Skin of body (tissue), 2 donors: ENCODE measurements around a stretch of chr15.

- RAMPAGE, long total RNA = no peak
These were observed 165.8 kb downstream of the ADAMTSL3 start for GRCh38 chr15:83819667-83820152.

DNA sequence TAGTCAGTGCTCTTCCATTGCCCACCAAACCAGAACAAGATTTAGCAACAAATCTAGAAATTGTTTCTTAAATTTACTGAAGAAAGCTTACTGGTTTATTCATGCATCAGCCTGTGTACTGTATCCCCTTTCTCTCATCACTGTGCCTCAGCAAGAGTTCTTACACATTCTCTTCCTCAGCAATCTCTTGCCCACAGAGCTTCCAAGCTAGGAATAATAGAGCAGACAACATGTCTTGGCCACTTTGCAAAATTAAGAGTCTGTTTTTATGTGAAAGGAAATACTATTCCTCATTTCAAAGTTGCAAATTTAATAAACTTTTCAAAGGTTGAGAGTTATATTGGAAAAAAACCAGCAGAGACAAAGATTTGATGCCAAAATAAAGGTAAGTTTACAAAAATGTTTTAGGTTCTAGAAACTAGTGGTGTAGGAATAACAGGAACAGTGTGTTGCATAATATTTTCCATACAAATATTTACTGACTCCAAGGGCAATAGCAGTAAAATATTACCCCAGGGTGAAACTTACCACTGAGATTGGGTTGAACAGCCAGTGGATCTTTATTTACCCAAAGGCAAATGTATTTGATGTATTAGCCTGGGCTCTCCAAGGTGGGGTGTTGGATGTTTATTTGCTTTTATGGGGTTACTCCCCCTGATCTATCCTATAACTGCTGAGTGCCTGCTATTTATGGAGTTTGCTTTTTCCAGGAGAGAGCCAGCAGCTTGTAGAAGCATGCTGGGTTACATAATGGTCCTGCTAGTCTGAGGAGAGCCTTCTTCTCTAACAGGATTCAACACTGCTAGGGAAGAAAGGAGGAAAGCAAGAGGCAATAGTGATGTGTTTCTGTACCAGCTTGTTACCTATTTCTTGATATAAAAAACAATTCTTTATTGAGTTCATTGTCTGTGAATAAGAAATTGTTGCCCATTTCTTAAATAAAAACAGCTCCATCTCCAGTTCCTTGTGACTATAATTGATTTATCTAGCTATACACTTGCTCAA, 276.8 kb downstream of the ADAMTSL3 start:
- RAMPAGE, long total RNA = no peak

DNA sequence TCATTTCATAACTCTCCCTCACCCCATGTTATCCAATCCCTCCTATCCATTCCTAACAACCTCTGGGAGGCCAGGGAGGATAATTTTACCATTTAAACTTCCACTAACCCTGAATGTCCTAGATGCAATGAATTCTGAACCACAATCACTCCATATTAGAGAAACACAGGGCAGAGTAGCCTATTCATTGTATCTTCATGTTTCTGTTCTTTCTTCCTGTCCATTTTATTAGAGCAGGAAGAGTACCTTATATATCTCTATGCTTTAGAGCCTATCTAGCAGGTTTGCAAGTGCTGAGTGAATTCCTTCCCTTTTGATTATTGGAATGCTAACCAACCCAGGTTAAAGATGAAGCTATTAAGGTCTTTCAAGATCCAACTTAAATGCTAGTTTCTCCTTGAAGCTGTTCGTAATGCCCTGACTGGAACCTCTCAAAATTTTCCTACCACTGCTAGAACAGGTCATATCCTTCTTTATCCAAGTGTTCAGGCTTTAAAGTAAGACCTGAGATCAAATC, 2.4 kb downstream of the SEC11A start:
- RAMPAGE, long total RNA = no peak

GRCh38 chr15:84822326-84822604, 5.1 kb downstream of the ALPK3 start:
- RAMPAGE, long total RNA = no peak

GRCh38 chr15:84826384-84827060, 9.4 kb downstream of the ALPK3 start:
- RAMPAGE, long total RNA = no peak

DNA sequence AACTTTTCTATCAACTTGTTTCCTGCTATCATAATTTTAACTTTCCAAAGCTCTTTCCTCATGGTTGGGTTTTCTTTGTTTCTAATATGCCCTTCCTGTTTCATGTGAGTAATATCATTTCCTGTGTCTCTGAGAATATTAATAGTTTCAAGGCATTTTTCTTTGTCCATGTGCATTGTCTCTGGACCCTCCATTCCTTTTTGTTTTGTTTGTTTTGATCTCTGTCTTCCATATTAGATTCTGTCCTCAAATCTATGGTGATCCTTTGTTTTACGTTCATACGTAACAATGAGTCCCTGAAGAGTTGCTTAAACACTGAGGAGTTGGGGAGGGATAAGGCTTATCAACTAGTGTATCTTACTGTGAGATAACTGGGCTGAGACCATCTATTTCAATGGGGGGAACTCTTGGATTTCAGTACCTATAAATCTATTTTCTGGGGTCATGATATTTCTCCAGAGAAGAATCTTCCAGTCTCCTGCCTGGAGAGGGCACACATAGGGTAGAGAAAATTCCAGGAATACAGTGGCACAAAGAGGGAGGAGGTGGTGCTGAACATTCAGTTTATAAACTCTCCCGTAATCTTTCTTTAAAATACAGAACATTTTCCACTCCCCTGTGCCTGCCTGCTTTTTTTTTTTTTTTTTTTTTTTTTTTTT, 21.9 kb upstream of the PDE8A start:
- RAMPAGE, long total RNA = no peak

DNA sequence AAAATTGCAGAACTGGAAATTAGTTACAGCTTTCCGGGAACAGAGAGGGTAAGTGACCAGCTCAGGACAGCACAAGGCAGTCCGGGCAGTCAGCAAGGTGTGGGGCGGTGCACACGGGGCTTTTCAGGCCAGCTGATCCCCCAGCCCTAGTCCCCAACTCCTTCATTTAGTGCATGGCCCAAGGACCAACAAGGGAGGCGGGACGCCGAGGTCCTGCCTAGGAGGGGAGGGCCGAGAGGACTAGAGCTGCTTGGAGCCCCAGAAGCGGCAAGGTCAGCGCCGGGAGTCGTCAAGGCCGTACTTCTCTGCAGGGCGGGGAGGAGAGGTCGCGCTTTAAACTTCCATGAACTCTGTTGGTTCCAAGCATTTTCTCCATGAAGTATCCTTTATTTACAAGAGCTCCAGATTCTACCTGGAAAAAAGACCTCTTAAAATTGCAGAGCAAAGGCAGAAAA, 2.0 kb upstream of the PDE8A start:
- RAMPAGE, long total RNA = no peak

GRCh38 chr15:84983001-84983632, 1.5 kb downstream of the PDE8A start:
- RAMPAGE, long total RNA = no peak

- RAMPAGE, long total RNA = no peak
These were observed 2.0 kb downstream of the PDE8A start for GRCh38 chr15:84983633-84984079.

- RAMPAGE, long total RNA = no peak
These were observed 18.4 kb downstream of the PDE8A start for GRCh38 chr15:85000002-85000499.

DNA sequence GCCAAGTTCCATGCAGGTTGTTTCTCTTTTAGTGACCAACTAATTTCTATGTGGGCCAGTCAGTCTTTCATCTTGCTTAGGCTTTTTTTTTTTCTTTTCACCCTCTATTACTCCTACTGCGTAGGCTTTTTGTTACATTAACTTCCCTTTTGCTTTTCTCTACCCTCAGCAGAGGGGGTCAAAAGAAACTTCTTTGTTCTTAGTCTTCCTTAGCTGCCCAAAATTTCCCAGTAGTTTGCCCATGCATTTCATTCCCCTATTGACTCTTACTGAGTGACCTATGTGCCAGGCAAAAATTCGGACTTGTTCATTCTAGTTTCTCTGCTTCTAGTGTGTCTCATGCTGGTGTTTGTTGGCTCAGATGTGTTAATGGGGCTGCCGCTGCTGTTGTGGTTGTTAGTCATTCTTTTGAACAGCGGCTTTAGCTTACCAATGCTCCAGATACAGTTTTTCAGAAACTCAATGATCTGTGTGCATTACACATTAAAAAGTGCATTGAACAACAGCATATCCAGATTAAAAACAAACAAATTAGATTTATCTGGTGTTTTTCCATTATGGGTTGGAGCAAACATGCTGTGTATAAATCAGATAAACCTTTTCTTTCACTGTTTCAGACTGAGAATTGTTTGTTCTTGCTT, 42.9 kb downstream of the PDE8A start:
- RAMPAGE, long total RNA = no peak

- RAMPAGE, long total RNA = no peak
These were observed 82.6 kb downstream of the PDE8A start for GRCh38 chr15:85064283-85064718.

DNA sequence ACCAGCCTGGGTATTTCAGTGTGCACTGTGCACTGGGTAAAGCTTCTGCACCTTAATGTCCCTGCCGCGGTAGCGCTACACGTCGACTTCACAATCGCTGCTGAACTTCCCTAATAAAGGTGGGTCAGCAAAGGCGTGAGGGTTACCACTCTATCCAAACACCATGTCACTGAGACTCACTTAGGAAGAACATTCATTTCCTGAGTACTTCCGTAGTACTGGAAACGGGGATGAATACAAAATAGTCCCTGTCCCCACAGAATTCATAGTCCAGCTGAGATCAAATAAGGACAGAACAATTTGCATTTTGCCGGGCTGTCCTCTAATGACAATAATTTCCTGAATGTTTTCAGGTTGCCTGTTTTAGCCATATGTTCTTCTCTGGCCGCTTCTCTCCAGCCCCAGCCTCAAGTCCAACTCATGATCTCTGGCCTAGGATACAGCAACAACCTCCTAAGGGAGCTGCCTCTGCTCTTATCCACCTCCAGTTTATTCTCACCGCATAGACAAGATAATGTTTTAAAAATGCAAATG, 83.6 kb upstream of the AKAP13 start:
- RAMPAGE, long total RNA = no peak

DNA sequence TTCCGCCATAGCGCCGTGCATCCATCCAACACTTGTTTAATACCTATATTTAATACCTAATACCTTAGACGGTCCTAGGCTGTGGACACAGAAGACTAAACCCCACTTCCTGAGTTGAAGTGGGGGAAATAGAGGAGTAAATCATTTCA, 446 bp upstream of the AKAP13 start:
- RAMPAGE, long total RNA = no peak

DNA sequence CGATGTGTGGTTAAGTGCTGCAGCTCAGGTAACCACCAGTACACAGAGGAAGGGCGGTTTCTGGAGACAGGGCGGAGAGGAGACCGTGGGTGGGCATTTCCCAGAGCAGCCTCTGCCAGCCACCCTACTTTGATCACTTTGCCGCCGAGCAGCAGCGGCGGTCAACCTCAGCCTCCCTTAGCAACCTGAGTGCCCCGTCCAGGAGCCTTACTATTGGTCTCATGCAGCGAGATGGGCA, 252 bp upstream of the AKAP13 start:
- RAMPAGE, long total RNA = no peak

DNA sequence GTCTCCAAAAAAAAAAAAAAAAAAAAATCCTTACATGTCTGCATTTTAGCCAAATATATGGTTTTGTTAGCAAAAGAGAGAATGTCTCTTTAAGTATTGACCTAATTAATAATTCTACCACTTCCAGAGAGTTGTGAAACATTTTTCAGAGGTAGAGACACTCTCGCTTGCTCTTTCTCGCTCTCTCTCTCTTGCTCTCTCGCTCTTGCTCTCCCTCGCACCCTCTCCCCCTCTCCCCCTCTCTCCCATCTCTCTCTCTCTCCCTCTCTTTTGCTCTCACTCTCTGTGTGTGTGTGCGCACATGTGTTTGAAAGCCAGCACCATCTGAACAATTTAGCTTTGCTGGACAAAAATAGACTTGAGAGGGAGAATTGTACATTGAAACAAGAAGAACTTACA, 124.3 kb downstream of the AKAP13 start:
- RAMPAGE, long total RNA = no peak

DNA sequence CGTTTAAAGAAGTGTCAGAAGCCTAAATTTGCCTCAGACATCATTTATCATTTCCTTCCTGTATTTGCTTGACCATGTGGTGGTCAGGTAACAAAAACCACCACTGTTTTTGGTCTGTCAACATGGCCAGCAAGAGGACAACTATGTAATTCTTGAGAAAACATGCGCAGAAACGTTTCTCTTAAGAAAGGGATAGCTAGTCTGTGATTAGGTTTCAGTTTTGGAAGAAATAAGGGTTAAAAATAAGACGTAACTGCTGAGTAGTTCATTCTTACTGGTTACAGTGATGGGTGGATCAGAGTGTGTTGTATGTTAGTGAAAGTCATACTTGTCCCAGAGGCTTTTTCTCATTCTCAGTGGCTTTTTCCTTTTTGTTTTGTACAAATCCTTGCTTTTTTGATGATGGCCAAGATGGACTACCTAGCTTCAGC, 204.5 kb downstream of the AKAP13 start:
- RAMPAGE, long total RNA = no peak

DNA sequence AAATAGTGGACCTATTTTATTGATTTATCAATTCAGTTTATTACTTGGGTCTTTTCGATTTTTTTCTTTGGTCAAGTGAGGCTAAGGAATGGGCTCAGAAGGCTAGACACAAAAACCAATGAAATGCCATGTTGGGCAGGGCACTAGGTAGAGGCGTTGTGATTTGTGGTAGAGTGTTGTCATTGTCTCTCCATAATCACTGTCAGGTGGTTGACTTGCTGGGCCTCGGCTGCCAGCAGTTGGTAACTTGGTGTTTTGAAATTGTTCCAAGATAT, 173.7 kb downstream of the KLHL25 start:
- RAMPAGE, long total RNA = no peak

DNA sequence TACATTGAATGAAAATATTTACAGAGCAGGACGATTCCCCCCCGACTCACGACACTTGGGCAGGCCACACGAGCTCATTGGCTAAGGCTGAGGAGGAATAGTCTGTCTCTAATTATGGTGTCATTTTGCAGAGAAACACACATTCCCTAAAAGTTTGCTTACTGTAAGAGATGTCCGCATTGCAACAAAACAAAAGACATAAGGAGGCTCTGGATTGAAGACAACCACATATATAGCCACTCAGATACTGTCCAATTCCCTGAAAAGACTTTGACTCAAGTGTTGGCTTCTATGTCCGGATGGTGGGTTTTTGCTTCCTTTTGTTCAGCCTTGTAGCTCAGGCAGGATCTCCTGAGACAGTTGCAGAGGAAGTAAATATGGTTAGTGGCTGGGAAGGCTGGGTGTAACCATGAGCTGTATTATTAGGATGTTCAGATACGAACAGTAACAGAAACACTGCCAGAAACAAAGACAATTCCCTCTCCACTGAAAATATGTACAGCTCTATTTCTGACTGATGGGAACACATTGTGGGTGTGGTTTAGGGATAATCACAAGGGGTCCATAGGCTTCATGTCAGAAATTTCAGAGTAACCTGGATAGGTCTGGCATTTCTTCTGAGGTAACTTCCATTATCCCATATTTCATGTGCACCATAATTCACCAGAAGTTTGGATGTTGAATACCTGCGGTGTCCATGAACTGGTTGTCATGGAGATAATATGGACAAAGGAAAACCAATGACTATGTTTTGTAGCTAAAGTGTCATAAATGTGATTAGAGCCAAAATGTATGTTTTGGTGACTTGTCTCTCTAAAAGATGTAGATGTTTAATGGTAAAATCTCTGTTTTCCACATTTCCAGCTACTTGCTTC, 170.2 kb downstream of the KLHL25 start:
- RAMPAGE, long total RNA = no peak

DNA sequence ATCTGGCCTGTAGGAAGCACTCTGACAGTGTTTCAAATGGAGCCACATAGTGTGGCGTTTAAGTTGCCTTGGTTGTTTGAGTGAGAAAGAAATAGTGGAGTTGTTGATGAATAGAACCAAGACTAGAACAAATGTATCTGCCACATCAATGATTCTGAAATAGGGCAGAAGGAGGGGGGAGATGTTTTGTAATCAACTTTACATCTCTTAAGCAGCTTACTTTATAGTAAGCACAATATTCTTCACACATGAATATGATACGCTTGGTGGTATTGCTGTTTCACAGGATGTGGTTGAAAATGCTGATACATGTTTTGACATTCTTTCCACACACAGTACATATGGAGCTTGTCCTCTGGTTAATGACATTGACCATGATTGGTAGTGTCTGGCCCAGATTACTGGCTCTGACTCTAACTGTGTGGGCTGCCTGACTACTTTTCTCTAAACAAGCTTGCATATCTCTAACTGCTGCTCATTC, 168.9 kb downstream of the KLHL25 start:
- RAMPAGE, long total RNA = no peak